MCF 10A (cell line): Measurements from ENCODE around the gene PRSS38.

DNA sequence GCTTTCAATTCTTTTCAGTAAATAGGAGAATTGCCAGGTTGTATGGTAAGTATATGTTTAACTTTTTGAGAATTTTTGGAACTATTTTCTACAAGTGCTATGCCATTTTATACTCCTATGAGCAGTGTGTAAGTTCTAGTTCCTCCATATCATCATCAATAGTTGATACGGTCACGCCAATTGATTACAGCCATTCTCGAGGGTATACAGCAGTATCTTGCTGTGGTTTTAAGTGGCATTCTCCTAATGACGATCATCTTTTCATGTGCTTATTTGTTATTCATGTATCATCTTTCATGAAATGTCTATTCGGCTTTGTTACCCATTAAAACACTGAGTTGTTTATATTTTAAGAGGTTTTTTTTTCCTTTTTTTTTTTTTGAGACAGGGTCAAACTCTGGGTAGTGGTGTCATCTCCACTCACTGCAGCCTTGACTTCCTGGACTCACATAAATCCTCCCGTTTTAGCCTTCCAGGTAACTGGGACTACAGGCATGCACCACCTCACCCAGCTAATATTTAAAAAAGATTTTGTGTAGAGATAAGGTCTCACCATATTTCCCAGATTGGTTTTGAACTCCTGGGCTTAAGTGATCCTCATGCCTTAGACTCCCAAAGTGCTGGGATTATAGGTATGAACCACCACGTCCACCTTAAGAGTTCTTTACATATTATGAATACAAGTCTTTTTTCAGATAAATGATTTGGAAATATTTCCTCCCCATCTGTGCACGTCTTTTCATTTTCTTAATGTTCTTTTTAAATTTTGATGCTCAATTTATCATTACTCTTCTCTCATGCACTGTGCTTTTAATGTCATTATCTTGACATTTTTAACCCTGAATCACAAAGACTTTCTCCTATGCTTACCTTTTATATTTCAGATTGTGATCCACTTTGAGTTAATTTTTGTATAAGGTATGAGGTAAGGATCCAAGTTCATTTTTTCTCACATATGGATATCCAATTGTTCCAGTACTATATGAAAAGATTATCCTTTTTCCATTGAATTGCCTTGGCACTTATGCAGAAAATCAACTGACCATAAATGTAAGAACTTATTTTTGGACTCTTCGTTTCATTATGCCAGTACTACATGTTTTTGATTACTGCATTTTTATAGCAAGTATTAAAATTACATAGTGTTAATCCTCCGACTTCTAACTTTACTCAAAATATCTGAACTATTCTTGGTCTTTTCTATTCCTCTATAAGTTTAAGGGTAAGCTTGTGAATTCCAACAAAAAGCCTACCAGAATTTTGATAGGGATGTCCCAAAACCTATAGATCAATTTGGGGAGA lies 146.7 kb downstream of the COQ8A start:
- PRO-cap, result no peak
- RRBS, result no CpG with 5 or more reads among the region's 10 CpGs

DNA sequence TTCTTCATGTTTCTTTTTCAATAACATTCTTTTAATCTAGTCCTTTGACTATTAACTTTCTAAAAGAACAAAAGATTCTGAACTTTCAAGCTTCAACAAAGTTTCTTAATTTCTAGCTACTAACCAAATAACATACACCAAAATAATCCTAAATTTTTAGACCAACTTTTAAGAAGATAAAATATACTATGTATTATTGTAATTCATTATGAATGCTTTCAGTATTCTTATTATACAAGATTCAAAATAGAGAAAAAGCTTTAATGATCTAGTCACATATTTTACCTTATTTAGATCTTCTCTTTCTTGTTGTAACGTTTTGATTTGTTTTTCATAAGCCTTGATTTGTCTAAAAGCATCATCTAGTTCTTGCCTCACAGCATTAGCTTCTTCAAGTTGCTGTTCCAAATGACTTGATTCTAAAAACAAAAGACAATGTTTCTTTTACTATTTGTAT lies 179.5 kb downstream of the COQ8A start:
- PRO-cap, result no peak
- RRBS, result no CpG with 5 or more reads among the region's 1 CpG

DNA sequence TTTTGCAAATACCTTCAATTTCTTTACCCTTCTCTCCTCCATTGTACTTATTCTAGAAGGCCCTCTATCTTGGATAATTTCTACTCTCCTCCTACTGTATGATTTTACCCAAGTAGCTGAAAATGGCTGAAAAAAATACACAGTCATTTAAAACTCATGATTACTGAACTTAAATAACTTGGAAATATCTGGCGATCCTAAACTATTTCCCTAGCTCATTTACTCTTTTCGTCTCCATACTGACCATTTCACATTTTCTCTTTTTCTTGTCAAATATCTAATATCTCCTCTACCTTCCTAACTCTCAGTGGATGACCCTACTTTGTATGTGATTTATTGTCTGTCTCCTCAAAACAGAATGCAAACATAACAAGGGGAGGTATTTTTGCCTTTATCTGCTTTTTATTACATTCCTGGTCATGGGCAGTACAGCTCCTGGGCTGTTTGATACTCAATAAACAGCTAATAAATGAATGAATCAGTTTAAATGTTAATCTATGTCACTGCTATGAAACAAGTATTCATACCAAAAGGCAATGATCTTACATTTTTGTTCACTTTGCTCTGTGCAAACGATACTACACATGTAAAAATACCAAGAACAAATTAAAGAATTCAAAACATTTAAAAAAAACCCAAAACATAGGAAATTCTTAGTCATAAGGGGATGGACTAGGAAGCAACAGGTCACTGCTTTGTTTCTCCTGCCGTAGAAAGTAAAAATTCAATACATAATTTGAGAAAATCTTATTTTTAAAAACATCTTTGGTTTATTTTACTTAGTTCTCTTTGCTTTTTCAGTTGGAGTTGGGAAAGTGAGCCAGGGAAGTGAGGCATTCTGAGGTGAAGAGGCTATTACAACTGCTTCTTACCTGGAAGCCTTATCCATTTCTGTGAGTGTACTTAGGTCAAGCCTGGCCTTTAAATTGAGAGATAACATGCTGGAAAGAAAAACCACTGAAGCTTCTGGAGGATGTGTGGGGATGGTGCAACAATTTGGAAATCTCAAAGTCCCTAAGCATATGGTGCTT lies 183.8 kb downstream of the CDC42BPA start:
- PRO-cap, result no peak
- RRBS, result no CpG with 5 or more reads among the region's 4 CpGs

DNA sequence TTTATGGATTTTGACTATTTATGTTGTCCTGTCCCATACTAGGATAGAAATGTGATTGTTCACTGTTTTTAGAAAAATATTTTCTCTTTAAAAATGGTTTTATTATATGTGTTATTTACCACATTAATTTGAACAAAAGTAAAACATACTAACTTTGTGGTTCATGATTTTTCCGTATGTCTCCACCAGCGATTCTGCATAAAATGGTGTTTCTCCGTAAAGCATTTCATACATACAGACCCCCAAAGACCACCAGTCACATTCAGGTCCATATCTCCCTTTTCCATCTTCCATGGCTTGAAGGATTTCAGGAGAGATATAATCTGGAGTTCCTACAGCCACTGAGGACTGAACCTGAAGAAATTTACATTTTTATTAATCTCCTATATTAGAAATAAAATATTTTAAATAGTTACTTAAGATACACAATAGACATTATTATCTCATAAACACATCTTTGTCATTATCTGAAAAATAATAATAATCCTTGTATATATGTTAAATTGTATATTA lies 171.0 kb downstream of the CDC42BPA start:
- PRO-cap, result no peak
- RRBS, result no CpG with 5 or more reads among the region's 3 CpGs

DNA sequence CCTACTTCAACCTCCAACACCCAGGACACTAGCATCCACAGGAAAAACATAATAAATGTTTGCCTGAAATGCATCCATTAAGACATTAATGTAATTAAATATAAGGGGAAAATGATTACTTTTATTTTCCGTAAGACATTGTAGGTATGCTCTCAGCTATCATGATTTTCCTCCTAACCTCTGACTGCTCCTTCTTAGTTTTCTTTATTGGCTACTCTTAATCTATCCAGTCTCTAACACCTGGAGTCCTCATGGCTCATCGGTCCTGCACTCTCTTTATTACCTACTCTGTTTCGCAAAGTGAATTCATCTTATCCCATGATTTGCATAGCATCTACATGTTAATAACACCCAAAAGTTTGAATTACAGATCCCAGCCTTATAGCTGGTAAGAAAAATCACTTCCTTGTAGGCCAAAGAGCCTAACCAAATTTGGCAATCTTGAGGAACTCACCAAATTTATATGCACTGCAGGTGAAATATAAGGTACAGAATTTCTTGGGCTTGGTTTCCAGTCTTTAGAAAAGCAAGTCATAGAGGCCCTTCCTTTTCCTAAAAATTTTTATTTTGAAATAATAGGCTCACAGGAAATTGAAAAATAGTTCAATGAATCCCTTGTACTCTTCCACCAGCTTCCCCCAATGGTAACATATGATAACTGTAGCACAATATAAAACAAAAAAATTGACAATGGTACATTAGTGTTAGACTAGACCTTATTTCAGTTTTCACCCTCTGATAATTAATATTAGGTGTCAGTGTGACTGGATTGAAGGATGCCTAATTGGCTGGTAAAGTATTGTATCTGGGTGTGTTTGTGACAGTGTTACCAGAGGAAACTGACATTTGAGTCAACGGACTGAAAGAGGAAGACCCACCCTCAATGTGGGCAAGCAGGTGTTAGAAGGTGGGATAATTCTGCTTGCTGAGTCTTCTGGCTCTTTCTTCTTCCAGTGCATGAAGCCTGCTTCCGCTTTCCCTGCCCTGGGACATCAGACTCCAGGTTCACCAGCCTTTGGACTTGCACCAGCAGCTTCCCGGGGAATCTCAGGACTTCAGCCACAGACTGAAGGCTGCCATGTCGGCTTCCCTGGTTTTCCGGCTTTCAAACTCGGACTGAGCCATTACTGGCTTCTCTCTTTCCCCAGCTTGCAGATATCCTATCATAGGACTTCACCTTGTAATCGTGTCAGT lies 136.0 kb downstream of the CDC42BPA start:
- PRO-cap, result no peak
- RRBS, result 97% methylated on average over 3 of the region's 10 CpGs

- PRO-cap, result bidirectional peak, plus-strand start at chr1:227542819, minus-strand start at chr1:227542676
- RRBS, result 74% methylated on average over 13 of the region's 107 CpGs
Observed at GRCh38 chr1:227541893-227543108, 21.1 kb upstream of the ZNF678 start.

DNA sequence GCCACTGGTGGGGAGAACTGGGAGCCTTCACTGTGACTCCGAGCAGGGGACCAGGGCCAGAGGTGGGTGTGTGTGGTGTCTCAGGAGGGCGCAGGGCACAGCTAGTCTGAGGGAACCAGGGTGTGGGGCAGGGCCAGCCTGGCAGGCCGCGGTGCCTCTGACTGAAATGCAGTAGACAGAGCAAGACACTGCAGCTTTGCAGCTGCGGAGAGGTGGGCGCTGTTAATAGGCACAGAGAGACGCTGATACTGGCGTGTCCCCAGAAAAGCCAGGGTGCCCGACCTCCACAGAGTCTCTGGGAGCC lies 28.4 kb upstream of the PRSS38 start:
- PRO-cap, result no peak
- RRBS, result no CpG with 5 or more reads among the region's 9 CpGs

DNA sequence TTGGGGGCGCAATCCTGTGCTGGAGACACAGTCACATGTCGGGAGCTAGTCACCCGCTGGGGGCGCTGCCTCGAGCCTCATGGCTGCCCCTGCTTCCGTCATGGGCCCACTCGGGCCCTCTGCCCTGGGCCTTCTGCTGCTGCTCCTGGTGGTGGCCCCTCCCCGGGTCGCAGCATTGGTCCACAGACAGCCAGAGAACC lies at the start of gene PRSS38:
Gene PRSS38, plus strand, starts transcription at position 38 of the 200 bp plus-strand sequence.
- PRO-cap, result no peak
- RRBS, result no CpG with 5 or more reads among the region's 9 CpGs

- PRO-cap, result no peak
- RRBS, result no CpG with 5 or more reads among the region's 22 CpGs
Observed at GRCh38 chr1:227936868-227937694, 10.7 kb downstream of the WNT9A start.

DNA sequence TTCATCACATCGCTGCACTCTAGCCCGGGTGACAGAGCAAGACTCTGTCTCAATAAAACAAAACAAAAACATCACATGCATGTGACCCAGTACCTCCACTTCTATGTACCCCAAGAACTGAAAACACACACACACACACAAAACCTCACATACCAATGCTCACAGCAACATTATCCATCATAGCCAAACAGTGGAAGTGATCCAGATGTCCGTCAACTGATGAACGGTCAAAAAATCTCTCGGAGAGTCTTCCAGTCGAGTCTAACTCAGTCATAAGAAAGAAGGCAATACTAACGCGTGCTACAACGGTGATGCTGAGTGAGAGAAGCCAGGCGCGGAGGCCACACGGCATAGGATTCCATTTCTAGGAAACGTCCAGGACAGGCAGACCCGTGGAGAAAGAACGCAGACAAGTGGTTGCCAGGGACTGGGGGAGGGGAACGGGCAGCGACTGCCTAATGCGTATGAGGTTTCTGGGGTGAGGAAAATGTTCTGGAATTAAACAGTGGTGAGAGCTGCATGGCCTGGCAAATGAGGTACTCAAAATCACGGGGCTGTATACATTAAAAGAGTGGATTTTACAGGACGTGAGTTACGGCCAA lies 3.7 kb downstream of the WNT9A start:
- PRO-cap, result no peak
- RRBS, result no CpG with 5 or more reads among the region's 21 CpGs

GRCh38 chr1:228013188-228013683 lies 6.4 kb downstream of the WNT3A start:
- PRO-cap, result bidirectional peak, plus-strand start at chr1:228013572, minus-strand start at chr1:228013453
- RRBS, result no CpG with 5 or more reads among the region's 19 CpGs

- PRO-cap, result no peak
- RRBS, result no CpG with 5 or more reads among the region's 14 CpGs
Observed at GRCh38 chr1:228096592-228097500, 6.3 kb downstream of the C1orf35 start.

DNA sequence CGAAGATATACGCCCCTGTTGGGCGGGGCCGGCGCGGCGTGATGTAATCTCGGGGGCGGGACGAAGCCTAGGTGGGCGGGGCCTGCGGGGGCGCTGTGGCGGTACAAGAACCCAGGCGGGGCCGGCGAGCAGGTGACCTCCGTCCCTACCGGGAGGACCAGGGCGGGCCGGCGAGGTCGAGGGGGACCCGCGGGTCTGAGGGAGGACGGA lies 174 bp upstream of the MRPL55 start:
- PRO-cap, result bidirectional peak, plus-strand start at position 104 of the sequence, minus-strand start outside the sequence
- RRBS, result under 1% methylated on average over 16 of the region's 26 CpGs

GRCh38 chr1:228130900-228131495 lies 9.1 kb upstream of the GUK1 start:
- PRO-cap, result no peak
- RRBS, result 0% methylated on average over 1 of the region's 16 CpGs

DNA sequence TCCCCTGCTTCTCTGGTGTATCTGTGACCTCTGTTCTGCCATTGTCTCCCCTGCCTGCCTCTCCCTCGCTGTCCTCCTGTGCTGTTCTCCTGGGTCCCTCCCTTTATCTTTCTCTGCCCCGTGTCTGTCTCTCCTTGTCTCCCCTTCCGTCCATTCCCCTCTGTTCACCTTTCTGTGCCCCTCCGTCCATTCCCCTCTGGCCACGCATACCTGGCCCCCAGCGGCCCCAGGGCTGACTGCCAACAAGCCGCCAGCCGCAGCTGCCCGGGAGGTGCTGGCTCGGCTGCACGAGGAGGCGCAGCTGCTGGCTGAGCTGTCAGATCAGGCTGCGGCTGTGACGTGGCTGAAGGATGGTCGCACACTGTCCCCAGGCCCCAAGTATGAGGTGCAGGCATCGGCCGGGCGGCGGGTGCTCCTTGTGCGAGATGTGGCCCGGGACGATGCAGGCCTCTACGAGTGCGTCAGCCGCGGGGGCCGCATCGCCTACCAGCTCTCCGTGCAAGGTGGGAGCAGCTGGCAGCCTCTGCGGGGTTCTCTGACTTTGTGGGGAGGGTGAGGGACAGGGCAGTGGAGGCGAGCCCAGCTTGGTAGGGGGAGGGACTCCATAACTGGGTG lies 8.5 kb downstream of the OBSCN start:
- PRO-cap, result no peak
- RRBS, result no CpG with 5 or more reads among the region's 31 CpGs

DNA sequence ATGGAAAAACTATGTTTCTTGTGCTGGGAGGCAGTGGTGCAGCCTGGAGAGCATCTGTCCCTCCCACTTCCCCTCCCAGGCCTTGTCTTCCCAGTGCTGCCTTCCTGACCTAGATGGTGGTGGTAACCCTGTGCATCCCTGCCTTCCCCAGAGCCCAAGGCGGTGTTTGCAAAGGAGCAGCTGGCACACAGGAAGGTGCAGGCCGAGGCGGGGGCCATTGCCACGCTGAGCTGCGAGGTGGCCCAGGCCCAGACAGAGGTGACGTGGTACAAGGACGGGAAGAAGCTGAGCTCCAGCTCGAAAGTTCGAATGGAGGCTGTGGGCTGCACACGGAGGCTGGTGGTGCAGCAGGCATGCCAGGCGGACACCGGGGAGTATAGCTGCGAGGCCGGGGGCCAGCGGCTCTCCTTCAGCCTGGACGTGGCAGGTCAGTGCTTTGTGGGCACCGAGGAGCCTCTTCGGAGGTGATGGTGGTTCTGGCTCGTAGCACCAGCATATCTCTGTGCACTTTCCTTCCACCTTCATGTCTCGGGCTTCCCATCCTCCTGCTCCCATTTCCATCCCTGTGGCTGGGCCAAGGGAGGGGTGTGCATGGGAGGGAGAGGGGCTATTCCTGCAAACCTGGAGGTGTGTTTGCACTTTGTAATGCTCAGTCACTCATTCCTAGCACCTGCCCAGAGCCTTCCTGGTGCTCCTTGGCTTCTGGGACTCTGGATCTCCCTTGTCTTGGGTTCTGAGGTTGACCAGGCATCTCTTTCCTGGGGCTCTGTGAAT lies 42.2 kb downstream of the OBSCN start:
- PRO-cap, result no peak
- RRBS, result no CpG with 5 or more reads among the region's 20 CpGs

DNA sequence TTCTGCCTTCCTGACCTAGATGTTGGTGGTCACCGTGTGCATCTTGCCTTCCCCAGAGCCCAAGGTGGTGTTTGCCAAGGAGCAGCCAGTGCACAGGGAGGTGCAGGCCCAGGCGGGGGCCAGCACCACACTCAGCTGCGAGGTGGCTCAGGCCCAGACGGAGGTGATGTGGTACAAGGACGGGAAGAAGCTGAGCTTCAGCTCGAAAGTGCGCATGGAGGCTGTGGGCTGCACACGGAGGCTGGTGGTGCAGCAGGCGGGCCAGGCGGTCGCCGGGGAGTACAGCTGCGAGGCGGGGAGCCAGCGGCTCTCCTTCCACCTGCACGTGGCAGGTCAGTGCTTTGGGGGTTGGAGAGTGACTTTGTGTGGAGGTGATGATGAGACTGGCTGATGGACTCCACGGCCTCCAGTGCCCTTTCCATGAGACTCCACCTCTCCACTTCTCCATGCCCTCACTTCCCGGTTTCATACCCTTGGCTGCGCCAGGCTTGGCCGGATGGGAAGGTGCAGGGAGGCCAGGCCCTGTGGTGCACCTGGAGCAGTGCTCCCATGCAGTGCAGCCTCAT lies 48.8 kb downstream of the OBSCN start:
- PRO-cap, result no peak
- RRBS, result no CpG with 5 or more reads among the region's 20 CpGs

DNA sequence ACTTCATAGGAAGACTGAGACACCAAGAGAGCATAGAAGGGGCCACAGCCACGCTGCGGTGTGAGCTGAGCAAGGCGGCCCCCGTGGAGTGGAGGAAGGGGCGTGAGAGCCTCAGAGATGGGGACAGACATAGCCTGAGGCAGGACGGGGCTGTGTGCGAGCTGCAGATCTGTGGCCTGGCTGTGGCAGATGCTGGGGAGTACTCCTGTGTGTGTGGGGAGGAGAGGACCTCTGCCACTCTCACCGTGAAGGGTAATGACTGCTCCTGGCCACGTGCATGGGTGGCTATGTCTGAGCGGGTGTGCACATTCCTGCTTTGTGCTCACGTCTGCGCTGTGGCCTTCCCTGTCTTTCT lies 80.8 kb downstream of the OBSCN start:
- PRO-cap, result no peak
- RRBS, result no CpG with 5 or more reads among the region's 12 CpGs

DNA sequence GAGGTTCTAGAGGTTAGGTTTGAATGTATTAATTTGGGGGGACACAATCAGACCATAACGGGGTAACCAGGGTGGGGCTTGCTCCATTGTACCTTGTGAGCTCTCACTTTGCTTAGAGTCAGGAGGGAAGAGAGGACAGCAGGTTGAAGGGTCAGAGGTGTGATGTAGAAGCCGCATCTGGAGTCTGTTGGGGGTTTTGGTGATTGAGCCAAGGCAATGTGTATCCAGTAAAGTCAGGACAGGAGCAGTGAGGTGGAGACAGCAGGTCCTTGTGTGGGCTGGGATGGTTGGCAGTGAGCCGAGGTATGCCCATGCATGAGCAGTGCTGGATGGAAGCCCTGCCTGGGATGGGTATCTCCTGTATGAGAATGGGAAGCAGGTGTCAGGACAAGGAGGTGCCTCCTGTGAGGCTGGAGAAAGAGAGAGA lies 89.9 kb downstream of the OBSCN start:
- PRO-cap, result no peak
- RRBS, result no CpG with 5 or more reads among the region's 3 CpGs

- PRO-cap, result no peak
- RRBS, result no CpG with 5 or more reads among the region's 4 CpGs
Observed at GRCh38 chr1:228358194-228358839, 48.3 kb downstream of the TRIM11 start.